Melanocyte of skin (primary cell): ENCODE measurements around the gene SSPN.

GRCh38 chr12:24722147-24722349 is 226.9 kb downstream of the BCAT1 start:
- CAGE, long polyA plus RNA, 2 experiments, result no peak in any of the 2 experiments

- CAGE, long polyA plus RNA, 2 experiments, result no peak in any of the 2 experiments
Observed at GRCh38 chr12:24933079-24933608, 15.8 kb downstream of the BCAT1 start.

GRCh38 chr12:24998008-24998644 is 49.2 kb upstream of the BCAT1 start:
- CAGE, long polyA plus RNA, 2 experiments, result no peak in any of the 2 experiments

- CAGE, long polyA plus RNA, 2 experiments, result no peak in any of the 2 experiments
Observed at GRCh38 chr12:25247300-25247759, 3.4 kb downstream of the KRAS start.

- CAGE, long polyA plus RNA, 2 experiments, result no peak in any of the 2 experiments
Observed at GRCh38 chr12:25859908-25860485, 98.5 kb upstream of the RASSF8 start.

GRCh38 chr12:25957765-25958062 is 768 bp upstream of the RASSF8 start:
- CAGE, long polyA plus RNA, 2 experiments, result no peak in any of the 2 experiments

GRCh38 chr12:26120514-26120981 is 4.3 kb downstream of the BHLHE41 start:
- CAGE, long polyA plus RNA, 2 experiments, result no peak in any of the 2 experiments

GRCh38 chr12:26195246-26196312 is at the start of gene SSPN:
Gene SSPN, plus strand, starts transcription at chr12:26195573.
- CAGE, long polyA plus RNA, 2 experiments, result no peak in any of the 2 experiments

GRCh38 chr12:26246451-26247234 is 51.3 kb downstream of the SSPN start:
- CAGE, long polyA plus RNA, 2 experiments, result no peak in any of the 2 experiments

DNA sequence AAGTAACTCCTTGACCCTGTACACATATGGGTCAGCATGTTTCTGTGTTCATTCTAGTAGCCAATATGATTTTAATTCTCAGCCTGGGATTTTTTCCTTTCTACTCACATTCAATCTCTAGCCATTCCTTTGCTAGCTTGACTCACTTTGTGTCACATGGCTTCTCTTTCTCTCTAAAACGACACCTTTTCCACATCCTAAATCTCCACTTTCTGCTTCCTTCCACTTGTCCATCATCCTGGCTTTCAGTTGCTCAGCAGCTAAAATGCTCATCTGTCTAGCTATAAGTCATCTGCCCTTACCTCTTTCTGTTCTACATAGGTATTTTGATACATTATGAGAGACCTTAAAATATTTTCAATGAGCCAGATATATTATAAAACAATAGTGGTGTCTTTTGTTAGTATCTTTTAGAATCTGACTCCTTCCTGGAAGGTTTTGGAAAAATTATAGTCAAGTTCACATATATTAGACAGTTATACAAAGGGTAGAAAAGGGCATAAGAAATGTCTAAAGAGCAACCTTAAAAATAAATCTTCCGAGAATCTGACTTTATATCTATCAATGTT is 278.3 kb downstream of the SSPN start:
- CAGE, long polyA plus RNA, 2 experiments, result no peak in any of the 2 experiments

DNA sequence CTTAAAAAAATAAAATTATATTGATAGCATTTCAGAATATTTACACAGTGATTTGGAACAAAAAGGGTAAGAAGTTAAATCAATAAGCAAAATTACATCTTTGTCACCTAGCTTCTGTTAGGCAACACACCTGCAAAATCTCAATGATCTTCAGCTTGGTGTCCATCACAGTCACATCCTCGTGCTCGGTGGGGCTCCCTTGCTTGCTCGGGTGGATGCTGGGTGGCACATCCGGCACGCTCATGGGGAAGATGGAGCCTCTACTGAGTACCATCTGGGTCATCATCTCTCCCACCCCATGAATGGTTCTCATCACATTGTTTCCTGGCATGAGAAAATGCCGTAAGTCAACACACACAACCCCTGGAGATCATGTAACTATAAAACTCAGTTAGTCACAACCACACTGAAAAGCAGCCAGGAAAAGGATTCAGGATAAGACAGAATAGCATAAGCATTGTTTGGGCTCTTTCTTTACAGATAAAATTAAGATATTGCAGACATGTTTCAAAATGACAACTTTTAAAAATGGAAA is 201.2 kb downstream of the ITPR2 start:
- CAGE, long polyA plus RNA, 2 experiments, result no peak in any of the 2 experiments

GRCh38 chr12:26798253-26798507 is 34.8 kb downstream of the ITPR2 start:
- CAGE, long polyA plus RNA, 2 experiments, result no peak in any of the 2 experiments

DNA sequence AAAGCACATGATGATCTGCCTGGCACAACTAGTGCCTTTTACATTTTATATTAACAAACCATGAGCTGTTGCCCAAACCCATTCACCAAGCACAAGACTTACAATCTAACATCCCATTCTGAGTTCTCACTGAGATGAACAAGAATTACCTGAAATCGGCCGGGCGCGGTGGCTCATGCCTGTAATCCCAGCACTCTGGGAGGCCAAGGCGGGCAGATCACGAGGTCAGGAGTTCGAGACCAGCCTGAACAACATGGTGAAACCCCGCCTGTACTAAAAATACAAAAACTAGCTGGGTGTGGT is 1.7 kb downstream of the TM7SF3 start:
- CAGE, long polyA plus RNA, 2 experiments, result no peak in any of the 2 experiments

GRCh38 chr12:27191993-27192739 is 51.9 kb upstream of the STK38L start:
- CAGE, long polyA plus RNA, 2 experiments, result no peak in any of the 2 experiments

DNA sequence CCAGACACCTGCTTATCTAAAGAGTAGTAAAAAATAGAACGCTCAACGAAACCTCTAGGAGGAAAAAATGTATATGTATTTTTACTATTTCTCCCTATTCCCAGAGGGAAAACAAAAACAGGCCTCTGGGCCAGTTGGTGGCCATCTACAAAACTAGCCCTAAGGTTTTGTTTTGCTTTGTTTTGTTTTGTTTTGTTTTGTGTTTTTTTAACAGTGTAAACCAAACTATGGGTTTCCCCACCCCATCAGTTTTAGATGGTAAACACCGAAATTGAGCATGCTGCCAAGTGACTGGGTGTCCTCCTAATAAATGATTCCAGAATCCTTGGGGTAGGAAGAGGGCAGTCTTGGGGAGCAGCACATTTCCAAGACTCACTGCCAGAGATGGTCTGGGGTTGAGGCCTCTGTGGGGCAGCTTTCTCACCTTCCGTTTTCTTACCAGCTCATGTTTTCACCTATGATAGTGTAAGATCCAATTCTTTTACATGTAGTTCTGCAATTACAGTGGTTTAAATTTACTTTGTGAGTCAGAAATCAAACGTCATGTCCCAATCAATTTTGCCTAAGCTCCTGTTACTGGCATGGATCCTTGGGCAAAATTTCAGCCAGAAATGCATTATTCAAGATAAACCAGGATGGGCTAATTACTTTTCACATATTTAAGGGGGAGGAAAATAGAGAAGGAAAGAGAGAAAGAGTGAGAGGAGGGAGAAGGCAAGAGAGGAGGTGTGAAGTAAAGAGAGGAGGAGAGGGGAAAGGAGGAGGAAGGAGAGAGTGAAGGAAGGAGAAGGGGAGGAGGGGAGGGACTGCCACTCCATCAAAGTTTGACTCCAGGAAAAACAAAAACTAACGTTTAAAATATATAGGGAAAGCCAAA is 2.6 kb downstream of the BMAL2 start:
- CAGE, long polyA plus RNA, 2 experiments, result no peak in any of the 2 experiments

- CAGE, long polyA plus RNA, 2 experiments, result no peak in any of the 2 experiments
Observed at GRCh38 chr12:27344238-27344815, 11.7 kb downstream of the BMAL2 start.

GRCh38 chr12:27377813-27379040 is 45.6 kb downstream of the BMAL2 start:
- CAGE, long polyA plus RNA, 2 experiments, result no peak in any of the 2 experiments

- CAGE, long polyA plus RNA, 2 experiments, result no peak in any of the 2 experiments
Observed at GRCh38 chr12:27523102-27523902, 704 bp upstream of the PPFIBP1 start.

- CAGE, long polyA plus RNA, 2 experiments, result no peak in any of the 2 experiments
Observed at GRCh38 chr12:27647535-27648052, 48.7 kb upstream of the REP15 start.

GRCh38 chr12:27709825-27710619 is 610 bp upstream of the MRPS35 start:
- CAGE, long polyA plus RNA, 2 experiments, result no peak in any of the 2 experiments